Measurements from ENCODE around the gene RHBG.

DNA sequence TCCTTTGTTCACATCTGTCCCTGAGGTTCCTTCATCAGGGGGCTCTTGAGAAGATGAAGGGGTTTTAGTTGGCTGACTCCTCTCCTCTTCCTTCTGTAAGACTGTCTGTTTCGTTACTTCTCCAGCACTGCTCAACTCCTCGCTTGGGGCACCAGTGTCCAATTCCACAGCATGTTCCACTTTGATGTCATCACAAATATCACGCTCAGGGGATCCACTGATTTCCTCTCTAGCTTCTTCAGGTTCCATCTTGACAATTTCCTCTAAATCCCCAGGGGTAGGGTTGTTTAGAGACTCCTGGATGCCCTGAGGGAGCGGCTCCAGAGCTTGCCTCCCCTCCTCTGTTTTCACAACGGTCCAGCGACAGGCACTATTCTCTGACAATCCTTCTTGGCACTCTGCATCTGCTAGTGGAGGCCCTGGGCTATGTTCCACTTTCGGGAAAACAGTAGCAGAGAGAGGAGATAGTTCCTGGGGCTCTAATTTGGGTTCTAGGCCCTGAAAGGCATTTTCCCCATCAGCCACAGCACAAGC, 76.4 kb downstream of the DAP3 start:
- PRO-cap, result no peak

DNA sequence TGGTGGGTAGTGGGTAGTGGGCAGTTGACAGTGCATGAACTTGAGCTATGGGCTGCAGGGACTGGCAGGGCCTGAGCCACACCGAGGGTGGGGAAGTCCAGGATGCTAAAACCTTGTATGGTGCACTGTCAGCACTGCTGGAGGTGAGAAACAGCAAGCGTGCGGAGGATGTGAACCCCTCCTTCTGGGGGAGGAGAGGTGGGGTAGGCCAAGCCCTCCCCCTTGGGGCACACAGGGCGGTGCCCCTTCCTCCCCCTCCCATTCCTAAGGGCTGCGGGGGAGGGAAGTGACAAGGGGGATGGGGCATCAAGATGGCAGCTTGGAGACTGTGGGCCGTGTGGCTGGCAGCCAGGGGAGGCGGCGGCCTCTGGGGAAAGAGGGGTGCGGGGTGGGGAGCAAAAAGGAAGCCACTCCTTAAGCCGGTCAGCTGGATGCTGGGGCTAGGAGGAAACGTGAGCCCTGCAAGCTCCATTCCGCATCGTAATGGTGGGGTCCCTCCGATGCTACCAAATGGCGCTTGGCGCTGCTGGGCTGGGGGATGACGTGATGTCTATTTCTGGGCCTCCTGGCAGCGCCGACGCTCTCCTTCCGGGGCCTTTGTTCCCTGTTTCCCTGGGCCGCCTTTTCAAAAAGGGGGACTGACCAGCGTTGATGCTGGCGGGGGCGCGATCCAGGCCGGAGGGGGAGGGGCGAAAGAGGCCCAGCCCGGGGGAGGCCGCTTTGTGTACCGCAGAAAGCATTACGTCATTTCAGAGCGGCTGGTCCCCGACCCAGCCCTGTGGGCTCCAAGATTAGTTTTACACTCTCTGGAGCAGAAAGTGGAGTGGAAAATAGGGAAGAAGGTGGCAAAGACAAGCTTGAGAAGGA, 797 bp downstream of the SYT11 start:
- PRO-cap, result unidirectional peak, plus-strand start at position 417 of the sequence; bidirectional peak, plus-strand start at position 748 of the sequence, minus-strand start at position 511 of the sequence

DNA sequence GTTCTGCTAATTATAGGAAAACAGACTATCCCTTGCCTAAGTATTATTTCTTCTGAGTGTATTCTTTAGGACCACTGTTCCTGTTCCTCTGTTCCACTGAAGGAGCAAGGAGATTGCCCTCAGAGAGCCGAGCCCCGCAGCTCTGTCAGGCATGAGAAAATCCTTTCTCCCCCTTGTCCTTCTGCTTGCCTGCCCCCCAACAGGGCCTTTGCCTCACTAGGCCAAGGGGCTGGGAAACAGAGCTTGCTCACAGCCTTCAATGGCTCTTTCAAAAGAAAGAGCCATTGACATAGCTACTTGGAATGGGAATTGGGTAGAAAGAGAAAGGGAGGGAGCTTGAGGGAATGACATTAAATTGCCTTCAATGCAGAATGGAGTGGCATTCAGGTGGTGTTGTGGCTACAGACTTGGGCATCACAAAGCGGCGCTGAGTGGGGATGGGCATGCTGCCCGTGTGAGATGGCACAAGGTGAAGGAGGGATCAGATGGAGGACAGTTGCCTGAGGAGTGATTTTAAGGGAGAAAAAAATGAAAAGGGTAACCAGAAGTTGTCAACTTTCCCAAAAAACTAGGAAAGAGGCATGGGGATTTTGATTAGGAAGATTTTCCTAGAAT, 13.2 kb downstream of the SYT11 start:
- PRO-cap, result no peak

DNA sequence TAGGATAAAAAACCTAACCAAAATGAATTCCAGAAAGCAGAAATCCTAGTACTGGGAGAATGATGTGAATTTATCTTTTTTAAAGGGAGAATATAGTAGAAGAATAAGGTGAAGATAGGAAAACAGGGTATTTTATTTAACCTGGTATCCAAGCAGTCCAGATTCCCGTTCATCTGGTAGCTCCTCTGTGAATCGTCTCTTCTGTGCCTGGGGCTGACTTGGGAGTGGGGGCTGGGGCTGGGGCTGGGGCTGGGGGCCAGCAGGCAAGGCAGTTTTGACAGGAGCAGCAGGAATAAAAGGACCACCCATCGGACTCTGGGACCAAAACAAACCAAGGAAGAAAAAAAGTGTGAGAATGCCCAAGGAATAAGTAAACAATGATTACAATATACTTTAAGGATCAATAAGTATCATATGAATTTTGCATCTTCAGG, 6.2 kb upstream of the RIT1 start:
- PRO-cap, result no peak

GRCh38 chr1:155965039-155965781, 13.1 kb downstream of the ARHGEF2 start:
- PRO-cap, result no peak

GRCh38 chr1:155971849-155972682, 6.3 kb downstream of the ARHGEF2 start:
- PRO-cap, result no peak

- PRO-cap, result unidirectional peak, minus-strand start at chr1:156002670
Measured at GRCh38 chr1:156002244-156002949, 18.4 kb downstream of the SSR2 start.

DNA sequence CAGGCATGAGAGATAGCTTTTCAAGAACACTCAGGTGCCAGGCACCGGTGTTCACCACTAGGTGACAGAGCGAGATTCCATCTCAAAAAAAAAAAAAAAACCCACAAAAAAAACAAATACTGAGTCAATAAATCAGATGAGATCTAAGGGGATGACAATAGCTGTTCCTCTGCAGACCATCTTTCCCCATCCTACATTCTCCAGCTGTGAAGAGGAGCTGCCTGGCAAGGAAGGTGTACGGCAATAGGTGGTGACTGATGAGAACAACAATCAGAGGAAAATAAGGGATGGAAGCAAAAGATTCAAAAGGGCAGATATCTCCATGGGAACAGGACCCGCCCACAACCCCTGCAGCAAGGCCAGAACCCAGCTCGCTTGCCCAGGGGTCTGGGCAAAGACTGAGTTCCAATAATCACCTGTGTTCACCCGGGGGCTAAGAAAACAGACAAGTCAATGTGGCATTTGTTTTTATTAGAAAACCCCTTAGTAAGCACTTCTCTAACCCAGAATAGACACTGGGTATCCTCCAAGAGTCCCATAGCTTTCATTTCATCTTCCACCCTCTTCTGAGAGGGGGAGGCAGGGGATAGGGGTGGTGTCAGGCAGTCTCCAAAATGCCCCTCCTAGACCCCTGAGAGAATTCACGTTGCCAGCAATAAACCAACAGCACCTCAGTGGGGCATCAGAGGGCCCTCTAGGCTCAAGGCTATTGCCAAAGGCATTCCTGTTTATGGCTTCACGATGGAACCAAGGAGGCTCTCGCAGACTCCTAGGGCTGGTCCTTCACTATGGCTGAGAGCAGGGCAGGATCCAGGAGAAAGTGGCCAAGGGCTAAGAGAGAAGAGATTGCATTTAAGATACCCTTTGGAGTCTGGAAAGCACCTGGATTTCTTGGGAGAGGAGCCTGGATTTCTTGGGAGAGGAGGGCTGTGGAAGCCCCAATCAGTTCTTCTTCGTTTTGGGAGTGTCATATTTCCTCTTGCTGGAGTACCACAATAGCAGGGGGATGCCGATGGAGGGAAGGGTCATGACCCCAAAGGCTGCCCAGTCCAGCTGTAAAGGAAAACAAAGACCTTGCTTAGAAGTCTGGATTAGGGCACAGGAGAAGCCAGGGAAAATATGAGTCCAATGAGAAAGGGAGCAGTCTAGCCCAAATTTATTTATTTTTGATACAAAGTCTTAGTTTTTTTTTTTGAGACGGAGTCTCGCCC, 11.7 kb downstream of the SSR2 start:
- PRO-cap, result no peak

GRCh38 chr1:156077421-156077904, 4.8 kb downstream of the MEX3A start:
- PRO-cap, result no peak

DNA sequence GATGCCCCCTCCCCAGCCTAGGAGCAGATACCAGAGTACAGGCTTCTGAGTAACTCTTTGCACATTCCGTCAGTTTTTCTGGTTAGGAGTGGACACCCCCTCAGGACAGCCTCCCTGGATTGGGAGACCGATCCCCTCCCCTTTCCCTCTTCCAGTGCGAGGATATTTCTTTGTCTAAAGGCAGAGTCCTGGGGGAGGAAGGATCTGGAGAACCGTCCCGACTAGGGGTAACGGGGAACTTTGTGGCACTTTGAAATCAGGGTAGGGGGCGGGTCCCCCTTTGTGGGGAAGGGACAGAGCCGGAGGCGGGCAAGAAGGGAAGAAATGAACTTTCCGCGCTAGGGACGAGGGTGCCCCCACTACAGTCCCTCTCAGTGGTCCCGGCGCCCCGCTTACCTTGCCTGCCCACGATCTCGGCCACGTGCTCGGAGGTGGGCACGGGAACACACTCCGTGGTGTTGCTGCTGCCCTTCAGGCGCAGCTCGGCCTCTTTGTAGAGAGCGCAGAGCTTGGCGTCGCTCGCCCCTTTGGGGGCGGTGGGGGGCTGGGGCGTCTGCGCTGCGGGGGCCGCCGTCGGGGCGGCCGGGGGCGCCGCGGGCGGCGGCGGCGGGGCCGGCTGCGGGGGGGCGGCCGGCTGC, 997 bp downstream of the MEX3A start:
- PRO-cap, result no peak

GRCh38 chr1:156086077-156086781, 4.0 kb upstream of the MEX3A start:
- PRO-cap, result no peak

- PRO-cap, result no peak
Measured at GRCh38 chr1:156090194-156090614, 7.9 kb upstream of the MEX3A start.

DNA sequence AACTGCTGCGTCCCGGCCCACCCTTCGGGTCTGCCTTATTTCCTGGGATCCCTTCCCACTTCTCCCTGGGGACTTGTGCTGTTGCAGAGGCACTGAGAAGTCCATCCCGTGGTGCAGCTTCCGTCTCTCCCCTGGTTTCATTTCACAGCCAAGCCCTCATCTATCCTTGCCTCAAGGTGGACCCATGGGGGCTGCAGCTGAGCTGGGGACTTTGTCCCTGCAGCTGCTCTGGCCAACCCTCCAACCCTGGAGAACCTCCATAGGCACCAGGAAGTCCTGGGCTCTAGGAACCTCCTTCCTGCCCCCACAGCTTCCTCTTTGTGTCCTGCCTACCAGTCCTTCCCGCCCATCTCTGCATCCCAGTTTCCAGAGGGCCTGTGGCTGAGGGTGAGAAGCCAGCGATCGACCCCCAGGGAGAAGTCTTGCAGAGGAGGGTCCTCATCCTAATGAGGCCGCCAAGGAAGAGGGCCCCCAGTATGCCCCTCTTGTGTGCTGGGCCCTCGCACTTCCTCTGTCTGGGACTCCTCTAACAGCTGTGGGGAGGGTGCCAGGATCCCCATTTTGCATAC, 11.5 kb upstream of the LMNA start:
- PRO-cap, result bidirectional peak, plus-strand start at position 369 of the sequence, minus-strand start at position 248 of the sequence

DNA sequence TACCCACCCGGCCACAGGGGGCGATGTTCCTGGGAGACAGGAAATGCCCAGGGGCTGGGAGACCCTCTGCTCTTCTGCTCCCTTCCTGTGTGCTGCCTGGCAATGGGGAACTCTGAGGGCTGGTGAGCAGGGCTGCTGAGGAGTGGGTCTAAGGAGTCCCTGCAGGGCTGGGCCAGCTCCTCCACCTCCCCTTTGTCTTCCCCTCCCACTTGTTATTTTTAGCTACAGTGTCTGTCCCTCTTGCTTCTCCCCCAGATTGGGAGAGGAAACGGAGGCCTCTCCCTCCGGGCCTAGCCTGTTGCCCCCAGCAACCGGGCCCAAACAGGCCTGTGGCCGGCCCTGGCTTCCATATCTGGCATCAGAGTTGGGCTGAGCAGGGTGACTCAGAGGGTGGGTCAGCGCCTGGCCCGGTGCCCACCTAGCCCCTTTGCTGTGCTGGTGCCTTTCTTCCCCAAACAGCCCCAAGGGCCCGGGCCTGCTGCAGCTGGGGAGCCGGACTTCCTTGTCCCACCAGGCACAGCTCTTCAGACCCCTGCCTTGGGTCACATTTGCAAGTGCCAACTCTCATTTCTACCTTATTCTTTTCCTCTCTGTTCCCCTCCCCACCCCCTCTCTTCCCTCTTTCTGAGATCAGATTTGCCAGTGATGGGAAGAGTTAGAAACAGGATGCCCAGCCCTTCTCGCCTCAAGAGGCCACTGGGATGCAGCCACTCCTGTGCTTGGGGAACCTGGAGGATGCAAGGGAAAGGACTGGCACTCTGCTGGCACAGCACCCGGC, 11.8 kb downstream of the LMNA start:
- PRO-cap, result bidirectional peak, plus-strand start at position 254 of the sequence, minus-strand start at position 114 of the sequence; unidirectional peak, plus-strand start at position 581 of the sequence

- PRO-cap, result no peak
Measured at GRCh38 chr1:156199284-156199888, 5.5 kb downstream of the SLC25A44 start.

GRCh38 chr1:156230515-156231050, 11.4 kb upstream of the BGLAP start:
- PRO-cap, result no peak

- PRO-cap, result bidirectional peak, plus-strand start at chr1:156291463, minus-strand start at chr1:156291488
Measured at GRCh38 chr1:156291132-156292118, 4.1 kb downstream of the GLMP start.

DNA sequence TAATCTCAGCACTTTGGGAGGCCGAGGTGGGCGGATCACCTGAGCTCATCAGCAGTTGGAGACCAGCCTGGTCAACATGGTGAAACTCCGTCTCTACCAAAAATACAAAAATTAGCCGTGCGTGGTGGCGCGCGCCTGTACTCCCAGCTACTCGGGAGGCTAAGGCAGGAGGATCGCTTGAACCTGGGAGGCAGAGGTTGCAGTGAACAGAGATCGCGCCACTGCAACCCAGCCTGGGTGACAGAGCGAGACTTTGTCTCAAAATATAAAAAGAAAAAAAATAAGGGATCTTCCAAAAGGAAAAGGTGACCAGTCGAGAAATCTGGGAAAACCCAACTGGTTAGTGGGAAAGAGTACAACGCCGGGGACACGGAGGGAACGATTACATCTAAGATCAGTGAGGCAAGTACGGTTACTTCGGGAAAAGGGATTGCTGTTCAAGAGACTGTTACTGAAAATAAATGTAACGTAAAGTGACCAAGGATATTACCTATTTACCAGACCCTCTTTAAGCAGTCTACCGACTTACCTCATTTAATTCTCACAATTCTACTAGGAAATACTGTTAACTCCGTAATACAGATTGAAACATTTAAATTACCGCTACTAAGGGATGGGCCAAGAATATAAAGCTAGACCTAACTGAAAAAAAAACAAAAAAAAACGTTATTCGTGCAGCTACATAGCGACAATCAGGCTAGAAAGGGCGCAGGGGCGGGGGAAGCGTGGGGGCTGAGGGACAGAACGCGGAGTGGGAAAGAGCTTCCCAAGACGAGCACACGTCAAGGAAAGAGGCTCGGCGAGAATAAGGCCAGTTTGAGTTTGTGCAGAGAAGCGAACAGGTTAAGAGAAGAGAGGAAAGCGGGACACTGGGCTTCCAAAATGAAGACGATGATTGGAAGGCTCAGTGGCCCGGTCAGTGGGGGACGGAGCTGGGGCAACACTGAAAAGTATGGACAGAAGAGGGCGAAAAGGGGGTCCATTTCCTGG, 649 bp downstream of the CCT3 start:
- PRO-cap, result bidirectional peak, plus-strand start at position 814 of the sequence, minus-strand start at position 807 of the sequence

DNA sequence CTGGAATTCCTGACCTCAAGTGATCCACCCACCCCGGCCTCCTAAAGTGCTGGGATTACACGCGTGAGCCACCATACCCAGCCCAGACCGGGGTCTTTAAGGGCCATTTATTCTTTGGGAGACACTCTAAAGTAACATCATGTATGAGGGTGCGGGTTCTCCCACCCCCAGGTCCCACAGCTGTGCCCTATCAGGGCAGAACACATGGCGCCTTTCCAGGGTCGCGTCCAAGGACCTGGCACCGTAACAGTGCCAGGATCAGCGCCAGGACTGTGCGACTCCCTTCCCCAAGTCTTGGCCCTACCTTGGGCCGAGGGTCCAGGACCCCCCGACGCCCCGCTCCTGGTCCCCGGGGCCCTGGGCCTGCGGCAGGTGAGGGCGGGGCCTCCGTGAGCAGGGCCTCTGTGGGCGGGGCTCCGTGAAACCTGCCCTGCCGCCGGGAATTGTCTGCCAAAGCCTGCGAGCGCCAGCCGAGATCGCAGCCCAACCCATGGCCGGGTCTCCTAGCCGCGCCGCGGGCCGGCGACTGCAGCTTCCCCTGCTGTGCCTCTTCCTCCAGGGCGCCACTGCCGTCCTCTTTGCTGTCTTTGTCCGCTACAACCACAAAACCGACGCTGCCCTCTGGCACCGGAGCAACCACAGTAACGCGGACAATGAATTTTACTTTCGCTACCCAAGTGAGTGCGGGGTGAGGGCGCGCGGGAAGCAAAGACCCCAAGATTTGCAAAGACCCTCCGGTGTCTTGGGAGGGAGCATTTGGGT, at the start of gene RHBG:
Gene RHBG, plus strand, starts transcription at position 452 of the 762 bp plus-strand sequence.
- PRO-cap, result no peak

- PRO-cap, result no peak
Measured at GRCh38 chr1:156385669-156386120, 16.7 kb downstream of the RHBG start.

Data from vermiform appendix (tissue), 1 donor.